Heart left ventricle (tissue), 7 donors: ENCODE results near the genes TCEAL9, SLC25A53, TEX13A and NCBP2L.

GRCh38 chrX:103355962-103356878 lies at the start of gene TCEAL9:
Gene TCEAL9 (plus strand): TSS chrX:103356506.
- PRO-cap, 6 experiments, result peak in 6 of 6 experiments; most common plus-strand start chrX:103356518 (in 5); most common minus-strand start chrX:103356421 (in 2)
- RAMPAGE, long total RNA, 2 experiments, result start-site peak on the plus strand in 2 of 2 experiments, at chrX:103356477-103356545 at its widest, 2,942 to 4,828 reads per replicate
- RRBS, result 0% methylated on average over 1 of the region's 22 CpGs

GRCh38 chrX:103377392-103378150 lies 1.2 kb downstream of the BEX3 start:
- PRO-cap, 6 experiments, result no peak in any of the 6 experiments
- RAMPAGE, long total RNA, 2 experiments, result no peak in any of the 2 experiments
- RRBS, result no CpG with 5 or more reads among the region's 10 CpGs

GRCh38 chrX:103676599-103677436 lies 9.7 kb downstream of the MORF4L2 start:
- PRO-cap, 6 experiments, result no peak in any of the 6 experiments
- RAMPAGE, long total RNA, 2 experiments, result no peak in any of the 2 experiments
- RRBS, result no CpG with 5 or more reads among the region's 8 CpGs

- PRO-cap, 6 experiments, result peak in 1 of 6 experiments; most common minus-strand start chrX:103780876 (in 1)
- RAMPAGE, long total RNA, 2 experiments, result no peak in any of the 2 experiments
- RRBS, result no CpG with 5 or more reads among the region's 10 CpGs
These were observed 4.3 kb downstream of the PLP1 start for GRCh38 chrX:103780722-103781628.

DNA sequence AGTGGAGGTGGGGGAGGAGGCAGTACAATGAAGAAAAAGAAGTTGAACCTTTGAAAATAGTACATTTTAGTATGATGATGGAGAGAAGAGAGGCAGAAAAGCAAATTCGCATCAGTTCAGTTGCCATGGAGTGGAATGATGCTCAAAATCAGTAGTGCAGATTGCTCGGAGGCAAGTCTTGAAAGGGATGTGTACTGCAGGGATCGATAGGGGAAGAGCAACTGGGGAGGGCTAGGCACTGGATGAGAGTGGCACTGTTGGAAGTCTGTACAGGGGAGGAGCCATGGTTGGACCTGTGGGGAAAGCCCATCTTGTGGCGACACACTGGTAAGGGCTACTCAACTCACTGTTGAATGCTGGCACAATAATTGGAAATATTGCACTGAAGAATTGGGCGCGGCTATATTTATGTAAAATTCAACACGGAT lies 1.3 kb downstream of the RAB9B start:
- PRO-cap, 6 experiments, result peak in 4 of 6 experiments; most common plus-strand start position 254 of the sequence (in 1); most common minus-strand start position 223 of the sequence (in 4)
- RAMPAGE, long total RNA, 2 experiments, result no peak in any of the 2 experiments
- RRBS, result no CpG with 5 or more reads among the region's 7 CpGs

DNA sequence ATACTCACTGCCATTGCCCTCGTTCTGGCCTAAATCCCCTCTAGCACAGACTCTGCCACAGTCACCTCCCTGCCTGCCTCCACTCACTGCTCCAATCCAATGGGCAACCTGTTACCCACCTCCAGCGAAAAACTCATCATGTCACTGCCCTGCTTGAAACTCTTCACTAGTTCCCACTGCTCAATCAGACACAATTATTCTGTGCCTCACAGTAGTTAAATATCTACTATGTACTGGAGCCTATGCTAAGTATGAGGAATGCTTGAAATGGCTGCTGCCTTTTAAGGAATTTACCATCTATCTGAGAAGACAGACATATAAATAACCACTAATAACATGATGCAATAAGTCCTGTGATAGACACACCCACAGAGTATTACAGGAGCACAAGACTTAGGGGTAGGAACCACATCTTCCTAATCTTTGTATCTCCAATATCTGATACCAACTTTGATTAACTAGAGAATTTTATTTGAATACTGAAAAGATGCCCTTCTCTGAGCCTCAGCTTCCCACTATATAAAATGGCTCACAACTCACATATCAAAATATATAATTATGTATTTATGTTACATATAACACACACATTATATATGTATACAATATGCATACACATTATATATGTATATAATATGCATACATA lies 21.1 kb downstream of the SLC25A53 start:
- PRO-cap, 6 experiments, result no peak in any of the 6 experiments
- RAMPAGE, long total RNA, 2 experiments, result no peak in any of the 2 experiments
- RRBS, result no CpG with 5 or more reads among the region's 2 CpGs

GRCh38 chrX:104156443-104157239 lies at the start of gene SLC25A53:
Gene SLC25A53 (minus strand): TSS chrX:104157009.
- PRO-cap, 6 experiments, result peak in 6 of 6 experiments; most common plus-strand start chrX:104157066 (in 4); most common minus-strand start chrX:104156986 (in 5)
- RAMPAGE, long total RNA, 2 experiments, result start-site peak on the minus strand in 2 of 2 experiments, at chrX:104156911-104156990 at its widest, 376 to 439 reads per replicate
- RRBS, result no CpG with 5 or more reads among the region's 45 CpGs

- PRO-cap, 6 experiments, result no peak in any of the 6 experiments
- RAMPAGE, long total RNA, 2 experiments, result no peak in any of the 2 experiments
- RRBS, result no CpG with 5 or more reads among the region's 1 CpG
These were observed 96.6 kb downstream of the IL1RAPL2 start for GRCh38 chrX:104662509-104663044.

GRCh38 chrX:104753638-104753915 lies 187.6 kb downstream of the IL1RAPL2 start:
- PRO-cap, 6 experiments, result peak in 2 of 6 experiments; most common plus-strand start chrX:104753764 (in 2)
- RAMPAGE, long total RNA, 2 experiments, result no peak in any of the 2 experiments
- RRBS, result no CpG with 5 or more reads among the region's 1 CpG

DNA sequence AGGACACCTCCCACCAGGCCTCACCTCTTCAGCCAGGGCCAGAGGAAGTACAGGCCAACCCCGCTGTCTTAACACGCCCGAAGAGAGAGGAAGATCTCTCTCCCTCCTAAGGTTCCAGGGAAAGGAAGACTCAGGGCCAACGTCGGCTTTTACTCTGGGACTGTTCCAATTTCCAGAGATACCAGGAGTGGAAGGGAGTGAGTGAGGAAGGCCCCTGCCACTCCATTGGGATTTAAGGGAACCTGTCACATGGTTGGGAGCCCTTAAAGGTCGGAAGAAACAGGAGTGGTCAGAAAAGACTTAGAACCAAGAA lies at the start of gene TEX13A:
TSS of gene TEX13A (minus strand) at position 124 of the 313 bp plus-strand sequence.
- PRO-cap, 6 experiments, result no peak in any of the 6 experiments
- RAMPAGE, long total RNA, 2 experiments, result no peak in any of the 2 experiments
- RRBS, result no CpG with 5 or more reads among the region's 6 CpGs

DNA sequence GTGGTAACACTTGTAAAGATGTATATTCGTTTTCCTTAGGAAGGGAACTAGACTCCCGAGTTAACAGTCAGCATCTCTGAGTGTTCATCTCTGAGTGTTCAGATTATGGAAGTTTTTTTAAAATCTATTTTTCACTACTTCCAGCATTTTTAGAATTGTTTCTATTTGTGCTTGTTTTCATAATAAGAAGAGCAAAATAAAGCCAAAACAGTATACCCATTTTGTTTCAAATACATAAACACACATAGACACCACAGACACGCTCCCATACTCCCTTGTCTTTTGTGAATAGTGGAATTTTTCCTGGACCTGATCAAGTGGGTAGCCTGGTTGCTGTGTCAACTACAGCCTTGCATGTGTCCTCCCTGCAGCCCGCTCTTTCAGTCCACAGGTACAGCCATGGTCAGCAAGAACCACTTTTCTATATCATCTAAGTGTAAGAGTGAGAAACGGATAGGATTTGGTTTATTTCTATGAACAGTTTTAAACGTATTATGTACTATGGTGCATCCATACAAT lies 9.8 kb downstream of the PWWP3B start:
- PRO-cap, 6 experiments, result no peak in any of the 6 experiments
- RAMPAGE, long total RNA, 2 experiments, result no peak in any of the 2 experiments
- RRBS, result no CpG with 5 or more reads among the region's 6 CpGs

DNA sequence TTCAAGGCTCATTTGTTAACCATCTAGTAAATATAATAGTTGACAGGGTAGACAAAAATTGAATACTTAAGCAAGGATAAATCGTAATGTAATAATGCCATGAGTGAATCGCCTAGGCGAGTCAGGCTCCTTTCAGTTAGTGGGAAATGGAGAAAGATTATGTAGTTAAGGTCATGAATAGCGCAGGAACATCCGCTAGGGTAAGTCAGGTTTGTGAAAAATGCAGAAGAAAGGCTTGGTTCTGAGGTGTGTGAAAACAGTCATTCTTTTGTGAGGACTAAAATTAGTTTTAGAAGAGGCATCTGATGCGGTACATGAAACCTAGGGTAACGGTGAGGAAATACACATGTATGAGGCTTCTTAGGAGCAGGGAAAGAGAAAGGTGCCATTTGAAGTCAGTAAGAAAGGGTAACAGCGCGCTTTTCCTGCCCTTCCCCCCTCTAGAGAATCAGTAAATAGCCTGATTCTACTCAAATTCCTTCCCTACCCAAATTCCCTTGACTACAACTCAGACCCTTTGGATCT lies 609 bp upstream of the RNF128 start:
- PRO-cap, 6 experiments, result no peak in any of the 6 experiments
- RAMPAGE, long total RNA, 2 experiments, result no peak in any of the 2 experiments
- RRBS, result no CpG with 5 or more reads among the region's 9 CpGs

GRCh38 chrX:106933460-106933978 lies 13.3 kb downstream of the CLDN2 start:
- PRO-cap, 6 experiments, result no peak in any of the 6 experiments
- RAMPAGE, long total RNA, 2 experiments, result no peak in any of the 2 experiments
- RRBS, result no CpG with 5 or more reads among the region's 4 CpGs

- PRO-cap, 6 experiments, result no peak in any of the 6 experiments
- RAMPAGE, long total RNA, 2 experiments, result no peak in any of the 2 experiments
- RRBS, result no CpG with 5 or more reads among the region's 5 CpGs
These were observed 34.3 kb downstream of the RBM41 start for GRCh38 chrX:107084083-107084927.

GRCh38 chrX:107672779-107673040 lies 44.4 kb downstream of the PRPS1 start:
- PRO-cap, 6 experiments, result no peak in any of the 6 experiments
- RAMPAGE, long total RNA, 2 experiments, result no peak in any of the 2 experiments
- RRBS, result no CpG with 5 or more reads among the region's 3 CpGs

DNA sequence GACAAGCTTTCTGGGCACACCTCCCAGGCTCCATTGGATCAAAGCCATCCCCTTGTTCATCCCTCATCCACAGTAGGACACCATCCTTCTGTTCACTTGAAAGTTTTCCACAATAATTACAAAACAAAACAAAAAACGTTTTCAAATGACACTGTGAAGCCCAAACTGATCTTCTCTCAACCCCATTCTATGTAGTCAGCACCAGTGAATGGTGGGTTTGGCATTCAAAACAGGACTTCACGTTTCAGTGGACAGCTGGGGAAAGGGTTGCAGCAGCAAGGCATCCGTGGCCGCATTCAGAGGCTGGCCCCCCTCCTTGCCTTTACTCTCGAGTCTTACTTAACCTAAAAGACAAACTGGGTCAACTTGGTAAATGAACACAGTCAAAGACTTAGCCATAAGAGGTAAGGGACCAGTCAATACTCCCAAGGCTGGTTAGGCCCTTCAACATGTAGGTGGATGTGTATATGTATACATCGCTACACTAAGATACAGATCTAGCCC lies 62.2 kb downstream of the TSC22D3 start:
- PRO-cap, 6 experiments, result no peak in any of the 6 experiments
- RAMPAGE, long total RNA, 2 experiments, result no peak in any of the 2 experiments
- RRBS, result no CpG with 5 or more reads among the region's 6 CpGs

GRCh38 chrX:107736611-107737487 lies 38.7 kb downstream of the TSC22D3 start:
- PRO-cap, 6 experiments, result peak in 2 of 6 experiments; most common plus-strand start chrX:107736922 (in 2); most common minus-strand start chrX:107736746 (in 1)
- RAMPAGE, long total RNA, 2 experiments, result no peak in any of the 2 experiments
- RRBS, result no CpG with 5 or more reads among the region's 12 CpGs

DNA sequence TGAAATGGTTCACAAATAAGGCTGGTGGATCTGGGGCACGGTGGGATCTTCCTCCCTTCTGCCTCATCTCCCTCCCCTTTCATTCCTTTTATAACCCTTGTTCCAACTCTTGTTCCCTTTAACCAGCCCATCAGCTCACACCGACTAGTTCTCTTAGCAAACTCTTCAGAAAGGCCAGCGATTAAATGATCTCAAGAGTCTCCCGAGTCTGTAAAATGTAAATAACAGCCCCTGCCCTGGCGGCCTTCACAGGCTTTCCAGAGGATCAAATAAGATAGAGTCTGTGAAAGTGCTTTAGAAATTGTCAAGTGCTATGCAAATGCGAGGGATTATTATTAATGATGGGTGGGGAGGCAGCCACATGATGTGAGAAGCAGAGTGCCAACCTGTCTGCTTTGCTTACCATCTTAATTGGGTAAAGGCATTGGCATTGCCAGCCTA lies 27.1 kb downstream of the TSC22D3 start:
- PRO-cap, 6 experiments, result peak in 1 of 6 experiments; most common minus-strand start position 273 of the sequence (in 1)
- RAMPAGE, long total RNA, 2 experiments, result no peak in any of the 2 experiments
- RRBS, result no CpG with 5 or more reads among the region's 6 CpGs

GRCh38 chrX:107777642-107777956 lies at the start of gene NCBP2L:
Gene NCBP2L (plus strand): TSS chrX:107777733.
- PRO-cap, 6 experiments, result no peak in any of the 6 experiments
- RAMPAGE, long total RNA, 2 experiments, result no peak in any of the 2 experiments
- RRBS, result no CpG with 5 or more reads among the region's 6 CpGs

- PRO-cap, 6 experiments, result no peak in any of the 6 experiments
- RAMPAGE, long total RNA, 2 experiments, result no peak in any of the 2 experiments
- RRBS, result no CpG with 5 or more reads among the region's 3 CpGs
These were observed 6.5 kb downstream of the PSMD10 start for GRCh38 chrX:108084735-108085309.